Paraaortic lymph node (tissue), 1 donor: Measurements from ENCODE around the genes FHL1, VGLL1, SPANXB1 and LDOC1.

- PRO-cap = unidirectional peak, plus-strand start at chrX:136146770; bidirectional peak, plus-strand start at chrX:136147533, minus-strand start at chrX:136147333
These were observed 50.0 kb upstream of the FHL1 start for GRCh38 chrX:136146617-136147454.

GRCh38 chrX:136191093-136191595 is 5.7 kb upstream of the FHL1 start:
- PRO-cap = no peak

- PRO-cap = unidirectional peak, plus-strand start at chrX:136197047
These were observed at the start of gene FHL1 for GRCh38 chrX:136196517-136197303. Gene FHL1, plus strand, starts transcription at chrX:136197047.

DNA sequence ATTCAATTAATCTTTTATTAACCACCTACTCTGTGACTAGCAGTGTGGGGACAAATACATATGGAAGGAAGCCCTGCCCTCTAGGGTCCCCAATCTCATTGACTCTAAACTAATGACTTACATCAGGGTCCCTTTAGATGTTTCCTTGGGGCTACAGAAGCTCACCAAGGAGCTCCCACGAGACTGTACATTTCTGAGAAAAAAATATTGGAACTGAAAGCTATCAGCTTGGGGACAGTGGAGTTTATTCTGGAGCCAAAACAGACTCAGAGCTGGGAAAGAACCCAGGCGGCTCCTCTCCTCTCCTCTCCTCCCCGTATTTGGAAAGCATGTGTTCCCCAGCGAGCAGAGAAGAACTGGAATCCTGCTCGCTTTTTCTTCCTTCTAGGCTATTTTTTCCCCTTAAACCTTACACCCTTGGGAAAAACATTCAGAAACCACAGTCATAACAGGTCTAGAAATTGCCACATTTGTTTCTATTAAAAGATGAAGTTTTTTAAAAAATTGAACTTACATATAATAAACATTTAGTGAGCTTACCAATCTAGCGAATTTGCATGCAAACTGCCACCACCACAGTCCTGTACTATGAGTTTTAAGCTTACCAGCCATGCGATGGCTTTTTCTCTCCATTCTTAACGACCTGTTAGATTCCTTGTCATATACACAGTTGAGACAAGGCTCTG is 4.4 kb upstream of the MAP7D3 start:
- PRO-cap = unidirectional peak, plus-strand start at position 263 of the sequence; unidirectional peak, plus-strand start at position 348 of the sequence

DNA sequence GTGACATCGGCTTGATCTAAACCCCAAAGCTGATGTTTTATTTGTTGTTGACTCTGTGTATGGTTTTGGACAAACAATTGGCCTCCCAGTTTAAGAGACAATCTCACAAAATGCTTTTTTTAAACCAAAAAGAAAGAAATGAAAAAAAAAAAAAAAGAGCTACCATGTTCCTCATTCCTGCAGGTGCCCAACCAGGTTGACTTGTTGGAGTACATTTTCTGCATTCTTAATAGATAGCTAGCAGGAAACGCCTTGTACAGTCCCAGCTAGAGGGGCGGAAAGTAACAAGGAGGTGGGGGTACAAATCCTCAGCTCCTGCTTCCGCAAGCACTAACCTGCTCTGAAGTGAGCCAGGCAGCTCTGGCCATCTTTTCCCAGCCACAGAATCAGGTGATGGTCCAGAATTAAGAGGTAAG is at the start of gene VGLL1:
TSS of gene VGLL1 (plus strand) at position 330 of the 416 bp plus-strand sequence.
- PRO-cap = no peak

- PRO-cap = no peak
These were observed 3.7 kb downstream of the CD40LG start for GRCh38 chrX:136651547-136652257.

DNA sequence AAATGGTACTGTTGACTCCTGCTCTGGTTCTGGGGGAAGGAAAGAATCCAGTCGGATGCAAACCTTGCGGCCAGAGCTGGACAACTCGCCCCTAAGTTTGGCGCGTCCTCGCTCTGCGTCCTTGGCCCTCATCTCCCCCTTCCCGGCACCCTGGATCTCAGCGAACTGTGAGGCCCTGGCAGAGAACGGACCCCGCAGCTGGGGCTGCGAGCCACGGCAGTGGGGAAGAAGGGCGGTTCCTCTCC is 14.0 kb downstream of the ARHGEF6 start:
- PRO-cap = no peak

GRCh38 chrX:136781597-136781985 is 859 bp upstream of the ARHGEF6 start:
- PRO-cap = no peak

DNA sequence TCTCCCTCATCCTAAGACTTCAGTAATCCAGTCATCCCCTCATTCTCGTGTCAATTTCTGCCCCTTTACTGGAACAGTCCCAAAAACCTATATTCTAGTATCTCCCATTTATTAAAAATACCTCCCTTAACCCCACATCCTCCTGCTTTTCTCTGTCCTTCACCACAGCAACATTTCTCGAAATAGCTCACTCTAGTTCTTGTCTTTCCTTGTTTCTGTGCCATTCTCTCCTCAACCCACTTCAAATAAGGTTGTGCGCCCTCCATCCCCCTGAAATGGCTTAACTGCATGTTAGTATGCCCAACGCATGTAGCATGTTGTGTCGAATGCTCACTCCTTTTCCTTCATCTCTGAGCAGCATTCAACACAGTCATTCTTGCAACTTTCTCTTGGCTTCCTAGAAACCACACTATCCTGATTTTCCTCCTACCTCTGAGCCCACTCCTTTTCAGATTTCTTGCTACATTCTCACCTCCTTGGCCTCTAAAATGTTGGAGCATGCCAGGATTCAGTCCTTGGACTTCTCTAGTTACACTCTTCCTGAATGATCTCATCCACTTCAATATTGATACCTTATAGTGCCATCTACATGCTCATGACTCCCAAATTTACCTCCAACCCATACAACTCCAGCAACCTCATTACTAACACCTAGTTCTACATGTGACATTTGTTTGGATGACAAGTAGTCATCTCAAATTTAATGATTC is 22.5 kb downstream of the RBMX start:
- PRO-cap = no peak

- PRO-cap = no peak
These were observed 55.0 kb upstream of the RBMX start for GRCh38 chrX:136935521-136936022.

DNA sequence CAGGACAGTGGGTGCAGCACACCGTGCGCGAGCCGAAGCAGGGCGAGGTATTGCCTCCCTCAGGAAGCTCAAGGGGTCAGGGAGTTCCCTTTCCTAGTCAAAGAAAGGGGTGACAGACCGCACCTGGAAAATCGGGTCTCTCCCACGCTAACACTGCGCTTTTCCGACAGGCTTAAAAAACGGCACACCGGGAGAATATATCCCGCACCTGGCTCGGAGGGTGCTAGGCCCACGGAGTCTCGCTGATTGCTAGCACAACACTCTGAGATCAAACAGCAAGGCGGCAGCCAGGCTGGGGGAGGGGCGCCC is 66.9 kb upstream of the FGF13 start:
- PRO-cap = no peak

DNA sequence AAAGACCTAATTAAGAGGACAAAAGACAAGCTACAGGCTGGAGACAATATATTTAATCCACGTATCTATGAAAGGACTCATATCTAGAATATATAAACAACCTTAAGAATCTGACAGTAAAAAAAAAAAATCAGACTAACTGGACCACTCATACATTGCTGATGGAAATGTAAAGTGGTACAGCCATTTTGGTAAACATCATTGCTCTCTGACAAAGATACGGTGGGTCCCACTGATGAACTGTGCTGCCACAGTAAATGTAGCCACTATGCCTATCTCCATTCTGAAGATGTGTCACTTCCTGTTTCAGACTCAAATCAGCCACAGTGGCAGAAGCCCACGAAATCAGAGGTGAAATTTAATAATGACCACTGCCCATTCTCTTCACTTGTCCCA is 304 bp upstream of the F9 start:
- PRO-cap = no peak

GRCh38 chrX:139796119-139796480 is 88.1 kb upstream of the MCF2 start:
- PRO-cap = no peak

GRCh38 chrX:140503404-140504499 is 1.1 kb downstream of the SOX3 start:
- PRO-cap = no peak

- PRO-cap = no peak
These were observed 219.2 kb upstream of the SPANXB1 start for GRCh38 chrX:140783111-140783650.

GRCh38 chrX:141002506-141002748 is at the start of gene SPANXB1:
Gene SPANXB1, plus strand, starts transcription at chrX:141002594.
- PRO-cap = no peak

DNA sequence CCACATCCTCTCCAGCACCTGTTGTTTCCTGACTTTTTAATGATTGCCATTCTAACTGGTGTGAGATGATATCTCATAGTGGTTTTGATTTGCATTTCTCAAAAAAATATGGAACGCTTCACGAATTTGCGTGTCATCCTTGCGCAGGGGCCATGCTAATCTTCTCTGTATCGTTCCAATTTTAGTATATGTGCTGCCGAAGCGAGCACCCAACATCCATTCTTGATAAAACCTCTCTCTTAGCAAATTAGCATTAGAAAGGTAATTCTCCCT is 59.1 kb downstream of the LDOC1 start:
- PRO-cap = no peak

GRCh38 chrX:141176580-141177654 is at the start of gene LDOC1:
Gene LDOC1, minus strand, starts transcription at chrX:141177129.
- PRO-cap = bidirectional peak, plus-strand start at chrX:141177372, minus-strand start at chrX:141177123

GRCh38 chrX:141846100-141846431 is 8.0 kb downstream of the MAGEC3 start:
- PRO-cap = unidirectional peak, minus-strand start at chrX:141846212

DNA sequence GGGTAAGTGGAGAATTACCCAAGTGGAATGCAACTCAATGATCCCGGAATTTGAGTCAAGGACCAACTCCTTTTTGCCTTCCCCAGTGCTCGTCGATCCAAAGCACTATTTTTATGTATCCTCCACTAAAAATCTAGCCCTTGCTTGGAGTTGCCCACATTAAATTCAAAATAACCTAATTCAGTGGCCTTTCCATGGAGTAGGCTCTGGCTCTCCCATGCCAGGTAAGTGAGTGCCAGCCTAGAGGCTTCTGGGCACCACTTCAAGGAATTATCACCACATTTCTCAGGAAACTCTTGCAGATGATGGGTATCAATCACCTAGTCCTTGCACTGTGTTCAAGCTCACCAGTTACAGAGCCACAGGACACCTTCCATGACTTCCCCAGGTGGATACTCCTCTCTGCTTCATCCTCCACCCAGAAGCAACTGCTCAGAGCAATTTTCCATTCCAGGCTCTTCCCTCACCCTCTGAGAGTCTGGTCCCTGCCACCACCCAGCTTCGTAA is 3.5 kb downstream of the MAGEC2 start:
- PRO-cap = no peak